ENCODE data around the genes ANXA6 and SAP30L.

DNA sequence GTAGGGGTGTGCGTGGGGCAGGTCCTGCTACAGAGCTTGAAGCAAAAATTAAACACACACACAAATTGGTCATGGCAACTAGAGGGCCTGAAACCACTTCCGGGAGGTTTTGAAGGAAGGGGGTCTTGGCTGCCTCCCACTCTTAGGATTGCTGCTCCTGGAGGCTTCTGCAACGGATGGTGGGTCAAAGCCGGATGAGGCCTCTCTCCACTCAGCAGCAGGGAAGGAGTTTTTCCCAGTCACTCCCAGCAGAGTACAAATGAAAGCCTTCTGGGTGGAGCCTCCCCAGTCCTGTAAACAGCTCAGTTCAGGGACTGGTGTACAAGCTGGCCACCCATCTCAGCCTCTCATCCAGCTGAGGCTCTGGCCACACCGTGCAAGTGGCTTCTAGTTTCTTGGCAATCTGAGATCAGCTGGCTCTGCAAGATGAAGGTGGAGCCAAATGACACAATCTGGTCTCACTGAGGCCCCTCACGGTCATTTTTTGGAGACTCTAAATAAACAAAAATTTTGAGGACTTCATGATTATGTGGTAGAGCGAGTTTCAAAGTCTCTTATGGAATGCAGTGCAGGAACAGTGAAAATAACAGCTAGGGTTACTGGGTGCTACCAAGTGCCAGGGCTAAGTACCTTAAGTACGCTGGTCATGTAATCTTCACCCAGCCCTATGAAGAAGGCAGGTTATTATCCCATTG lies 10.0 kb downstream of the GPX3 start:
- PRO-cap: bidirectional peak, plus-strand start at position 350 of the sequence, minus-strand start at position 196 of the sequence; bidirectional peak, plus-strand start at position 547 of the sequence, minus-strand start at position 357 of the sequence
- RAMPAGE, long total RNA, 3 experiments: no peak in any of the 3 experiments

DNA sequence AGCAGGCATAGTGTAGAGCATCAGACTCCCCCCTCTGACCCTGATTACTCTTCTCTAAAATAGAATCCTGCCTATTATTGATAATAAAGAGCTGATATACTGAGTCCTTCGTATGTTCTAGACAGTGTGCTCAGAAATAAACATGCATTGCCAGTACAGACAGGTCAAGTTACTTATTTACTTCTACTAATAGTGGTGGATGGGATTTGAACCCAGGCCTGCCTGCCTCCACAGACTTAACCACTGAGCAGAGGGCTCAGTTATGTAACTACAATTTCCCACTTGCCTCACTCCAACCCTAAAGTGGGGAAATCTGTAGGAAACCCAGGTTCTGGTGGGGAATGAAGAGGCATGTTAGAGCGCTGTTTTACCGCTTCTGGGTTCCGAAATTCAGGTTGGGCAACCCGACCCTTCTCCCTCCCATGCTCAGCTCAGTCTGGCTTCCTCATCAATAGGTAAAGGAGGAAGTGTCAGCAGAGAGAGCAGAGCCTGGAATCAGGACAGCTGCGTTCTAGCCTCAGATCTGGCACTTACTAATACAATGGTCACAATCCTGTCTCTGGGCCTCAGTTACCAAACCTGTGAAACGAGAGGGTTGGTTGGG lies 16.0 kb upstream of the TNIP1 start:
- PRO-cap: no peak
- RAMPAGE, long total RNA, 3 experiments: no peak in any of the 3 experiments

GRCh38 chr5:151118858-151119390 lies 38.1 kb upstream of the TNIP1 start:
- PRO-cap: no peak
- RAMPAGE, long total RNA, 3 experiments: no peak in any of the 3 experiments

DNA sequence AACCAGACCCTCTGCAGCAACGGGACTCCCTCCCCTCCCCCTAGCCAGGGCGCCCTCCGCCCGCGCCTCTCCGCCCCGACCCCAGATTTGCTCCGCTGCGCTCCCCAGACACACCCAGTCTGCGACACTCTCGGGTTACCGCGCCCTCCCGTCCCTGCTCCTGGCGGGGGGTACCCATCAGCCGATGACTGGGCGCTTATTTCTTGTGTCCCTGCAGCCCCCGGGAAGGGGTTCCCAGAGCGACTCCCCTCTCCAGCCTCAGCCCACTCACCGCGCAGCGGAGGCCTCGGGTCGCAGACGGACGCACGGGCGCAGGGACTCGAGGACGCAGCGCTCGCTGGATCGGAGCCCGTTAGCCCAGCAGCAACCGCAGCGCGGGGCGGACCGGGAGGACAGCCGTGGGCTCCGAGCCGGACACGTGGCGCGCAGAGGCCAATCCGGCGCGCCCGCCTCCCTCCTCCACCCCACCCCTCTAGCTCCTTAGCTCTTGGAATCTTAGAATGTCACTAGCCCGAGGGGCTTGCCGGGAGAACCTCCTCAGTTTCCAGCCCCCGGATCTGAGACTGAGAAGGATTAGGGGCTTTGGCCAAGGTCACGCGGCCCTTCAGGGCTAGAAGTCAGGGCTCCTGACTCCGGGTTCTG lies at the start of gene ANXA6:
TSS of gene ANXA6 (minus strand) at position 371 of the 642 bp plus-strand sequence.
- PRO-cap: unidirectional peak, minus-strand start at position 89 of the sequence; unidirectional peak, minus-strand start at position 121 of the sequence; bidirectional peak, plus-strand start at position 509 of the sequence, minus-strand start at position 336 of the sequence
- RAMPAGE, long total RNA, 3 experiments: start-site peak on the minus strand in 3 of 3 experiments, centred at positions 353 to 361 of the sequence, 3,746 to 6,234 reads per replicate

DNA sequence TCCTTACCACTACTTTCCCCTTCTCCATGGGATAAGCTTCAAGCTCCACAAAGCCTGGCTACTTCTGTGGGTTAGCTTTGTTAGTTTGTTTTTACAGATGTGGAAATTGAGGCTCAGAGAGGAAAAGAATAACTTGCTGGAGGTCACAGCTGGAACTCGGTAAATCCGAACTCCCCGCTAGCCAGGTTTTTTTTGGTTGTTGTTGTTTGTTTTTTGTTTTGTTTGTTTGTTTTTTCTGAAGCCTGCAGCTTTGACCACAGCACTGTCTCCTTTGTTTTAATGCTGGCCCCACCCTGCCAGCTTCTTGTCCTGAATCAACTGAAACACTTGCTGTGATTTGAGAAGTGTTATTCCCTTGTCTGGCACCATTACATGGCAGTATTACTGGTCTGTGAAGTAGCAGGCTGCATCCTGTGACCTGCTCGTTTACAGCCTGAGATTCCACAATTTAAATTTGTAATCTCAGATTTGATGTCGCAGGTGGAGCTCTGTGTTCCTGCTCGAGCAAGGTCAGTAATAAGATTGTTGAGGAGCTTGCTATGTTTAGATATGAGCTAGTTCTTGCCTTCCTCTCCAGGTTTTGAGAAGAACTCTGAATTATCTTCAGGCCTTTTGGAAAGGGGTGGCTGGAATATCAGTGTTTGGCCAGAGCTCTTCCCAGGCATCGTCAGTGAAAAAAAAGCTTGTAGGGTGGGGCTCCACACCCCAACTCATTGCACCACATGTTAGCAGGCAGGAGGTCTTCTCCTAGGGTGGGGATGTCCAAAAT lies 1.5 kb upstream of the SLC36A2 start:
- PRO-cap: no peak
- RAMPAGE, long total RNA, 3 experiments: no peak in any of the 3 experiments

DNA sequence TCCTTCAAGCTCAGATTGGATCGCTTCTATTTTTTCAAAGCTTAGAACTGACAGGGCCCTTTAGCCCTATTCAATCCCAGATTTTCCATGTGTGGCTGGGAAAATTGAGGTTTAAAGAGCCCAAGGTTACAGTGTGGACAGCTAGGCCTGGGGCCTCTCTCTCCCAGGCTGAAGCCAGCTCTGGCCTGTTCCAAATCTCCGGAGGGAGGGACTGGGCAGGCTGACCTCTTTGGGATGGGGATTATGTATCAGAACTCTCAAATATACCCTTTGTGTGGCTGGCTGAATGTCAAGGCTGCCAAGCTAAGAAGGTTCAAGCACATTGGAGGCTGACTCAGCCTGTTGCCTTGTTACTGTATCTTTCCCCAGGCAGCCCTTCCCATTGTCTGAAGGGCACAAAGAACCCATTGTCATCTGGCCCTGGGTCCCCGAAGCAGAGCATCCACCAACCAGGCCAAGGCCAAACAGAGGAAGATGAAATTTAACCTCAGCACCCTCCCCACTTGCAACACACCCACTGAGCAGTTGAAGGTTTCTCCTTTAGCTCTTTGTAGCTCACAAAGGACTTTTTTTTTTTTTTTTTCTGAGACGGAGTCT lies 7.3 kb upstream of the SPARC start:
- PRO-cap: no peak
- RAMPAGE, long total RNA, 3 experiments: no peak in any of the 3 experiments

- PRO-cap: bidirectional peak, plus-strand start at chr5:151771196, minus-strand start at chr5:151771092; unidirectional peak, minus-strand start at chr5:151771471
- RAMPAGE, long total RNA, 3 experiments: start-site peak on the minus strand in 3 of 3 experiments, at chr5:151771414-151771439 at its widest, 15 to 32 reads per replicate
These were observed 504 bp upstream of the G3BP1 start for GRCh38 chr5:151771130-151771770.

DNA sequence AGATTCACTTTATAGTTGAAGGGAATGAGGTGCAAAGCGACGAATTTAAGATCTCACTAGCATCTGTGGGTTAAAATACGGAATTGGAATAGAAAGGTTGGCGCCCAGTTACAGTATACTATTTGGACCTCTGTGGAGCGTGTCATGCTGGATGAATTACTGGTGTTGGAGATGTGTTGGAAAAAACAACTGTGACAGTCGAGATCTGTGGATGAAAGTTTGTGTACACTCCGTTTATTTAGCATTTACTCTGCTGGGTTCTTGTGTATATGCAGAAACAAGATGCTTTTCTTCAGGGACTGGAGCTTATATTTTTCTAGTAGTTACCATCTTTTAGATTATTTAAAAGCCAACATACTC lies 1.4 kb downstream of the G3BP1 start:
- PRO-cap: no peak
- RAMPAGE, long total RNA, 3 experiments: no peak in any of the 3 experiments

- PRO-cap: no peak
- RAMPAGE, long total RNA, 3 experiments: no peak in any of the 3 experiments
These were observed 236.3 kb downstream of the FAM114A2 start for GRCh38 chr5:153802182-153803069.

DNA sequence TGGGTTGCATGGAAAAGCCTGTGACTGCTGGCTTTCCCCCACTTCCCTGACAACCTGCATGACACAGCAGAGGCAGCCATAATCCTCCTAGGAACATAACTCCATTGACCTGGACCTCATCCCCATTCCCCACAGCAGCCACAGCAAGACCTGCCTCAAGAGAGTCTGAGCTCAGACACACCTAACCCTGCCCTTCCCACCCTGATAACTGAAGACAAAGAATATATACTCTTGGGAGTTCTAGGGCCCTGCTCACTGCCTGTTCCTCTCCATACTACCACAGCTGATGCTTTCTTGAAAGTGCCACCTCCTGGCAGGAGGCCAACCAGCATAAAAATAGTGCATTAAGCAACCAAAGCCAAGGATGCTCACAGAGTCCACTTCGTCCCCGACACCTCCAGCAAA lies 23.7 kb downstream of the FAM114A2 start:
- PRO-cap: no peak
- RAMPAGE, long total RNA, 3 experiments: no peak in any of the 3 experiments

- PRO-cap: no peak
- RAMPAGE, long total RNA, 3 experiments: no peak in any of the 3 experiments
These were observed 40.5 kb upstream of the SAP30L start for GRCh38 chr5:154405198-154405868.

DNA sequence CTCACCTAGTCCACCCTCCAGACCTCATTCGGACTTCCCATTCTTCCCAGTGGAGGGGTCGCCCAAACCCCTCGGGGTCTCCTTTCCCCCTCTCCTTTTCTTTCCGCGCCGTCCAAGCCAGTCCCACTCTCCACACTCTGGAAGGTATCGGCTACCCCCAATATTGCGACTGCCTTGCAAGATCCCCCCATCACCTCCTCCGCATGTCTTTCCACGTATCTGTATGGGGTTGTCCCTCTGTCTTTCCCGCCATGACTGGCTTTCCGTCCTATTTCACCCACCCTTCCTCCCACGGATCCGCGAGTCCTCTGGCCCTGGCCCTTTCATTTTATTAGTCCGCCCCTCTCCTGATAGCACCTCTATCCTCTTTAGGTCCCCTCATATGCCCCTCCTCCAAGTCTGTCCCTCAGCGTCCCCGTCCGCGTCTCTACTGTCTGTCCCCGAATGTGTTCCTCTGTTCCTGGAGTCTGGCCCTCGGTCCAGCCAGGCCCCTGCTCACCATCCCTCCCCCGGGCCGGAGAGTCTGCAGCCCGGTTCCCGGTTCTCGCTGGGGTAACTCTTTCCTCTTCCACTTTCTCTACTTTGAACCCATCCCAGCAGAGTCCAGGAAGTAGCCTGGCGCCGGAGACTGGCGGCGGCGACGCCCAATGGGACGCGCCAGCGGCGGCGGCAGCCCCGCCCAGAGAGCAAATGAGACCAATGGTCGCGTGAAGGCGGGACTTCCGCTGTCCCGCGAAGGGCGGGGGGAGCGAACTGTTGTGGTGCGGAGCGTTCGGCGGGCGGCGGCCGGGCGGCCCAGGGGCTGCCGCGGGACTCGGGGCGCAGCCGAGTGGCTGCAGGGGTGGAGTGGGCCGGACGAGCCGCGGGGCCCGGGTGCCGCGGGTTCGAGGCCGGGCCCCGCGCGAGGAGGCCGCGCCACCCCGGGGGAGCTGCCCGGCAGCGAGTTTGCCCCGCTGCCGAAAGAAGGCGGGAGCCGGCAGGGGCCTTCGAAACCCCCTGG lies at the start of gene SAP30L:
TSS of gene SAP30L (plus strand) at position 759 of the 1,000 bp plus-strand sequence.
- PRO-cap: bidirectional peak, plus-strand start at position 728 of the sequence, minus-strand start at position 584 of the sequence
- RAMPAGE, long total RNA, 3 experiments: start-site peak on the minus strand in 1 of 3 experiments, centred at position 567 of the sequence, 18 reads per replicate

- PRO-cap: no peak
- RAMPAGE, long total RNA, 3 experiments: no peak in any of the 3 experiments
These were observed 5.6 kb downstream of the SAP30L start for GRCh38 chr5:154451288-154451821.

DNA sequence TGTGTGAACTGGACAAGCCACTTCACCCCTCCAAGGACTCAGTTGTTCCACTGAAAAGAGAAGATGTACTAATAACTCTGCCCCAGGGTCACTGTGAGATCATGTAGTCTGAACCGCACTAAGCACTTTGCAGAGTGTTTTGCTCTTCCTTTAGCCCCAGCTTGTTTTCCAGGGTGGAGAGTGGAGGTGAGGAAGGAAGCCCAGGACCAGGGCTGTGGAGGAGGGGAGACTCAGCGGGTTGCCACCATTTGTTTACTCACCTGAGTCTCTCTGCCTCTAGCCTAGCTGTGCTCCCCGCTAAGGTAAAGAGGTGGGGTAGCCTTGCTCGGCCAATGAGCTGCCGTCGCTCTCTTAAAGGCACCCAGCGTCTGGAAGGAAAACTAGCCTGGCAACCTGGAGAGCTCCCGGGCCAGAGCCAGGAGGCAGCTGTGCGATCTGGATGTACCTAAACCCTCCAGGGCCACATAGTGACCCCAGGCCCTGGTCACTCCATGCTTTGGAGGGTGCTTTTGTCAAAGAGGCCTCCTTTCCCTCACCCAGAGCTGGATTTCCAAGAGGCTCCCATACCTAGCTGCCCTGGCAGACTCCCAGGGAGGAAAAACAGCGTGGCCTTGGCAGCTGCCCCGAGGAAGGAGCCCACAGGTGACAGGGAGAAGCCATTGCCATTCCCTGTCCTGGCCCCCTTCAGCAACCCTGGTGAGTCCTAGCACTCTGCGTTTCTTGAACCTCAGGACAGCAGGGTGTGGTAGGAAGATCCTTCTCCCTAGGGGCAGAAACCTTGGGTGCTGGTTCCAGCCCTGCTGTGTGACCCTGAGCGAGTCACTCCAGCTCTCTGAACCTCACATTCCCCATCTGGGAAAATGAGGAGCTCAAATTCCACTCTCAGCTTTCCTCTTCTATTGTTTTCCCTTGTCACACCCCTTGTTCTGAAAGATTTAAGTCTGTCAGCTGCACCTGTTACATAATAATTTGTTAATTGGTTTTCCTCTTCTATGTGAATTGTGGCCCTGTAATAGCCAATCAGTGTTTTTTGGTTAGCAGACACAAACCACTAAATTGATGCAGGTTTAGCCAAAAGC lies 42.4 kb upstream of the LARP1 start:
- PRO-cap: no peak
- RAMPAGE, long total RNA, 3 experiments: no peak in any of the 3 experiments

GRCh38 chr5:154757604-154757862 lies 2.4 kb downstream of the LARP1 start:
- PRO-cap: bidirectional peak, plus-strand start at chr5:154757742, minus-strand start at chr5:154757675
- RAMPAGE, long total RNA, 3 experiments: no peak in any of the 3 experiments

GRCh38 chr5:154769106-154770083 lies 14.2 kb downstream of the LARP1 start:
- PRO-cap: no peak
- RAMPAGE, long total RNA, 3 experiments: no peak in any of the 3 experiments

DNA sequence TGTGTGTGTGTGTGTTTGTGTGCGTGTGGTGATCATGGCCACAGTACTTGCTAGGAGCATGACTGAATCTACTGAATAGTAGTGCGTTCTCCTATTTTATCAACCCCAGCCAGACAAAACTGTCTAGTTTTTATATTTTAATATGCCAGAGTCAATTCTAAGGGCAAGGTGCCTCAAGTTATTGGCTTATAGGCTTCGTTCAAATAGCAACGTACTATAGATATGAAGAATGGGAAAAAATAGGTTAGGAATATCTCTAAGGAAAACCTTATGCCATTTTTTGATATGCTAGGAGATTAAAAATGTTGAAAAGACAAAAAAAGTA lies 150.9 kb upstream of the SGCD start:
- PRO-cap: no peak
- RAMPAGE, long total RNA, 3 experiments: no peak in any of the 3 experiments

DNA sequence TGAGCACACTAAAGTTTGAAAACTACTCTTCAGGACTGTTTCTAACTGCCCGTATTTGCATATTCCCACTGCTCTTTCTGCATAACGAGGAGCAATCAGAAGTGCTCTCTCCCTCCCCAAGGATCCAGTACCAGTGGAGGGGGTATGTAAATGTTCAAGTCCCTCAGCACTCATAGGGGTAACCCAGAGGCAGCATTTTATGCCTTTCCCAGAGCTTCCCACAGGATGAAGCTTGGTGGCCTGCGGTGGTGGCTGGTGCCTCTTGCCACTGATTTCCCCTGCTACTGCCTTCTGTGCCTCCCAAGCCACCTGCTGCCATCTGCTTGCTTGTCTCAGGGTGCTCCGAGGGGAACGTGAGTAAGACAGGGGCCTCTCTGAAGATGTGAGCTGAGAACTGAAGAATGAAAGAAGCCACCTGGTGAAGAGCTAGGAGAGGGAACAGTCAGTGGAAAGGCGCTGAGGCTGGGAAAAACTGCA lies 30.0 kb upstream of the PPP1R2B start:
- PRO-cap: no peak
- RAMPAGE, long total RNA, 3 experiments: no peak in any of the 3 experiments

GRCh38 chr5:156954216-156954740 lies 8.7 kb downstream of the TIMD4 start:
- PRO-cap: no peak
- RAMPAGE, long total RNA, 3 experiments: start-site peak on the minus strand in 1 of 3 experiments, at chr5:156954493-156954564 at its widest, 5 reads per replicate

DNA sequence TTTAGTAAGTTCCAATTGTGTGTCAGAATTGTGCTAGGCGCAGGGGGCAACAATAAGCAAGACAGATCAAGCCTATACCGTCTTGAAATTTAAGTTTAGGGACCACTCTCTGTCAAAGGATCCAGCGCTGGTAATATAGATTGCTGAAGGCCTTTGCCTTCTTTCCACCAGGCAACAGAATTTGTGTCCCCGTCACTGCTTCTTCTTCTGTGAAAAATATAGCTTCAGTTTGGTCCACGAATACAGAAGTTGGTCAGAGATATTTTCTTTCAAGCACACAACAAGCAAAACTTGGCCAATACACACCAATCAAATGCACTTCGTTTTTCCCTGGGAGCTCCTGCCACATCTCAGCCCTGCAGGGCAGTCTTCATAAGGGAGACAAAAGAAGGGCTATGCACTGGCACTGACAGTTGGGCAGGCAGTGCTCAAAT lies 23.0 kb downstream of the HAVCR2 start:
- PRO-cap: no peak
- RAMPAGE, long total RNA, 3 experiments: no peak in any of the 3 experiments

Measured in subcutaneous adipose tissue (tissue), 3 donors.